AG09309 (cell line): ENCODE data around the genes LRRC7, LRRC40 and PTGER3.

DNA sequence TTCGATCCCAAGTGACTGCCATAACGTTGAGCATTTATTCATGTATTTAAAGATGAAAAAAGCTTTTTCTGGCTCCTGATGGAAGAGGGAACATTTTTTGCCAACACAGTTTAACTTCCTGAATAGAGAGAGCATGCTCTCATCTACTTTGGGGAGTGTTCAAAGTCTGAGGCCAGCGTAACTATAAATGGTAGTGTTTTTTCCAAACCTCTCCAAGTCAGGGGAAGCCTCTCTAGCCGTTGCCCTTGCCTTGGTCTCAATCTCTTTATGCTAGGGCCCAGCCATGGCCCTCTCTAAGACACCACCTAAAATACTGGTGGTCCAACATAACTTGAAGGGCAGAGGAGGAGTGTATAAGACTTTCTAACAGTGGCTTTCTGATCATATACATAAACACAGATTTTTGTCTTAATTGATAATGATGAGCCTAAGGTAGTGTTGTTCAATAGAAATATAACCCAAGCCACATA is 55.7 kb downstream of the GNG12 start:
- RRBS: no CpG with 5 or more reads among the region's 4 CpGs

- RRBS: no CpG with 5 or more reads among the region's 37 CpGs
Measured at GRCh38 chr1:67831748-67832680, 1.3 kb downstream of the GNG12 start.

DNA sequence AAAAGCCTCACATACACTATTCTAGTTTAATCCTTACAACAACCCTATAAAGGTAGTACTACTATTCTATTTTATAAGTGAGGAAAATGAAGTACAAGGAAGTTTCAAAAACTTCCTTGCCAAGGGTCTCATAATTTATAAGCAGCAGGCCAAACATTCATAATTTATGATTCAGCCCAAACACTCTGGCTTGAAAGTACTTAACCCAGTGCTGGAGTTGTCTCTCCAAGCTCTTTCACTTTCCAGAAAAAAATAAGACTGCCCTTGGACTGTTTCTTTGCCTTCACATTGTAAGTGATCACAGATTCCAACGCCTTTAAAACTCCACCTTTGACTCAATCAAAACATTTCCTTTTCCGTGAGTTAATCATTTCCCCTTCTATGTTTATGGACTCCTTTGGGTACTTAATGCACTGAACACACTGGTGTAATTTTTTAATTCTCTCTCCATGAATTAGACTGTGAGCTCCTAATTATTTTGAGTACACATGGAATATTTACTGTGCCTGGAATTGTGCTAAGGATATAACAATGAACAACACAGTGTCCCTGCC is 54.4 kb downstream of the WLS start:
- RRBS: no CpG with 5 or more reads among the region's 2 CpGs

- RRBS: no CpG with 5 or more reads among the region's 16 CpGs
Measured at GRCh38 chr1:68323020-68323759, 90.9 kb upstream of the WLS start.

GRCh38 chr1:68975408-68975883 is 478.6 kb upstream of the DEPDC1 start:
- RRBS: no CpG with 5 or more reads among the region's 3 CpGs

DNA sequence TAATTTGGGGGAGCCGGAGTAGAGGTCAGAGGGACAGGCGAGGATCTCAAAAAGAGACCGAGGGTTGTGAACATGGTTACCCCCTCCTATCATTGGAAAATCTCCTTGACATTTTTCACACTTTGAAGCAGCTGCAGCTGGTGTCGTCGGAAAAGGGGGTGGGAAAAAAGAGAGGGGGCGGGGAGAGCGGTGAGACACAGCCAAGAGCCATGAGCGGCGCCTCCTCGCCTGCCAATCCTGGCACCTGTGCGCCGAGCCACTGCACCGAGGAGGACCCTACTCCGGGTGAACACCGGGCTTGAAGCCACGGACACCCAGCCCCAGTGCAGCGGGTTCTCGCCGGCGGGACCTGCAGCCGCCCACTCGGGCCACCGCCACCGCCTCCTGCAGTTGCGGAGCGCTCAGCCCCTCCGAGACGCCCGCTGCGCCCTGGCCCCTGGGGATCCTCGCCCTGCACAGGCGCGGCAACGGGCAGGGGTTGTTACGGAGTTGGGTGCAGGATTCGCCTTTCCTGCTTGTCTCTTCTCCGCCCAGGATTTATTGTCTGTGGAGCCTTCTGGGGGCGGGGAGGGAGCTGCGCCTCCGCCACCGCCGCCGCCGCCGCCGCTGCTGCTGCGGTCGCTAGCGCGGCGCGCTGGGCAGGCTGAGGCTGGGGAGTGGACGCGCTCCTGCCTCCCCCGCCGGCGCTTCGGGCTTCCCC is at the start of gene LRRC7:
LRRC7 (plus strand) TSS at position 231 of the 700 bp plus-strand sequence.
- RRBS: 6% methylated on average over 6 of the region's 58 CpGs

DNA sequence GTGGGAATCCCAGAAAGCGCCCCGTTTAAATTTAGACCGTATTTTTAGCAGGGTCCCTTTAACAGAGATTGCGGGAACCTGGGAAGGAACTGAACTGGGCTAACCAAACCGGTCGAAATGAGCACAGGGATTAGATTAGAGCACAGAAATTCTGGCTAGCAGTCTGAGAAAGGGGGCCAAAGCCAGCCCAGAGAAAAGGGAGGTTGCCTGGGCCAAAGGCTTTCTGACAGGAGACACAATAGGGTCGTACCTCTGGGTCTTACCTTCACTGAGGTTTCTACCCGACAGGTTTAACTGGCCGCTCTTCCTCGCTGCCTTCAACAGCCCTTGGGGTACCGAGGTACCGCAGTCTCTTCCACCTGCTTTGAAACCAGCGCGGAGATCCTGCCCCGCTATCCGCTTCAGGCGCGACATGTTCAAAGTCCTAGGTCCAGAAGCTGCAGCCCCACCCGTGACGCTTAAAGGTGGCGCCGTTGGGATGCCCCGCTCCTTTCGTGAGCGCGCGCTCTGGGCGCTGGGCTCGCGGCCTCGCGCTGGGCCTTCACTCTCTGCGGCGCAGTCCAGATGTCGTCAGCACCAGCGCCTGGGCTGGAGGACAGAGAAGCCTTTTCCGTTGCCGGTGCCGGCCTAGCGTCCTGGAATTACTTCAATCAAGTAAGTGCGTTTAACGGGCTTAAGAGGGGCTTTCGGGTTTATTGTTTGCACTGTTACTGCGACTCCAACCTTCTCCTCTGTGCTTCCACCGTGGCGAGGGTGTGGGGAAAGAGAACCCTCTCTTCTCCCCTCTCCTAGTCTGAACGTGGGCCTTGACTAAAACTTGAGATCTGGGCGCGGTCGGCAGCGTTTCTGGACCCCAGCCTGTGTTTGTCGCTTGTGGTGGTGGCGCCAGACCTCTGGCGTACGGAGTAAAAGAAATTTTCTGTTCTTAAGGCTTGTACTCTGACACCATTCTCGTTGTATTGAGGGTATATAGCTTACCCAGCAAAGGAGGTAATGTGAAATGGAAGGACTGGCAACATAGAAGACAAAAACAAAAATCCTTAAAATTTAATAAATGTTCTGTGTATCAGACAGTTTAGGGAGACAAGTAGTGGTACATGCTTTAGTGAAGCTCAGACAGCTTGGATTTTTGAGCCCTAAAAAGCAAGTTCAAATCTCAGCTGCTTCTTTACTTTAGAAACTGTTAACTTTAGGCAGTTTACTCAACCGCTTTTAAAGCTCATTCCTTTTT is at the start of gene LRRC40:
LRRC40 (minus strand) TSS at position 453 of the 1,231 bp plus-strand sequence.
- RRBS: no CpG with 5 or more reads among the region's 57 CpGs

DNA sequence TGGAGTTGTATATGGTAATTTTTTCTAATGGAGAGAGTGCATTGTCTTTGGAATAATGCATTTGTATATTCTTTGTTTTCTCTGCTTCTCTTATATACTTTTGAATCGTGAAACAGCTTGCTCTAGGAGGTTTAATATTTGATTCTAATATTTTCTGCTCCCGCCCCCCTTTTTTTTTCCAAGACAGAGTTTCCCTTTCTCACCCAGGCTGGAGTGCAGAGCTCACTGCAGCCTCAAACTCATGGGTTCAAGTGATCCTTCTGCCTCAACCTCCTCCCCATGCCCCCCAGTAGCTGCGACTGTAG is 4.6 kb upstream of the LRRC40 start:
- RRBS: no CpG with 5 or more reads among the region's 3 CpGs

DNA sequence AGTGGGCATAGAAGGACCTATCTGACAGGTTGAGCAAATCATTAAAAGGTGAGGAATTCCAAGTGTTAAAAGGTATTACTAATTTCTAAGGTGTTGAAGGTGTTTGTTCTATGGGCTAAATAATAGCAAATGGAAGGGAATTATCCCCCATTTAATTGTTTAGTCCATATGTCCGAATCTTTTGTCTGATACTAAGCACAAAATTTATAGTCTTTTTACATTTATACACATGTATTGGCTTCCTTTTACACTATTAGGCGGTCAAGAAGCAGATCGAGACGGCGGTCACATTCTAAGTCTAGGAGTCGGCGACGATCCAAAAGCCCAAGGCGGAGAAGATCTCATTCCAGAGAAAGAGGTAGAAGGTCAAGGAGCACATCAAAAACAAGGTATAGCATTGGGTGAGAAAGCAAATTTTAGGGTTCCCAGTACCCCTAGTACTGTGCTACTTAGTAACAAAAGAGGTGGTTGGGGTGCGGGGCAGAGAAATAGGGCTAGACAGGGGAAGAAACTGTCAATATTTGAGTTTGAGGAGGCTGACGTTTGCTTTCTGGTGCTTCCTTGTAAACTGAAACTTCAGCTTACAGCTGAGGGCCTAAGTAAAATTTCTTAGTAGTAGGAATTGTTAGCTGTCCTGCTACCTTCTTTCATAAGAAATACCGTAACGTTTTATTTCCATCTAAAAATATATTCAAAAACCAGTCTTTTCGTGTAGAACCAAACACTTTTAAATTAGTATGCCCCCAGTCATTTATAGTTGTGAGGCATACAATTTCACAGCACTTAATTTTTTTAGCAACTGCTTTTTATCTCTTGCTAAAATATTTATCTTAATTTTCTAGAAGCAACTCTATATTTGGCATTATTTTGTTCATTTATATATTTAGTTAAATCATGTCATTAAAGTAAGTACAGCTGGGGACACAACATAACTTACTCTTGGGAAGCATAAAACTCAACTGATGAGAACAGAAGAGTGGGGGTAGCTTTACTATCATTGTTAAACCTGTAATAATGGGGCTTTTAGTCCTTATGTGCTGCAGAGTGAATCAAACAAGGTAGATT is 23.6 kb downstream of the SRSF11 start:
- RRBS: no CpG with 5 or more reads among the region's 14 CpGs

DNA sequence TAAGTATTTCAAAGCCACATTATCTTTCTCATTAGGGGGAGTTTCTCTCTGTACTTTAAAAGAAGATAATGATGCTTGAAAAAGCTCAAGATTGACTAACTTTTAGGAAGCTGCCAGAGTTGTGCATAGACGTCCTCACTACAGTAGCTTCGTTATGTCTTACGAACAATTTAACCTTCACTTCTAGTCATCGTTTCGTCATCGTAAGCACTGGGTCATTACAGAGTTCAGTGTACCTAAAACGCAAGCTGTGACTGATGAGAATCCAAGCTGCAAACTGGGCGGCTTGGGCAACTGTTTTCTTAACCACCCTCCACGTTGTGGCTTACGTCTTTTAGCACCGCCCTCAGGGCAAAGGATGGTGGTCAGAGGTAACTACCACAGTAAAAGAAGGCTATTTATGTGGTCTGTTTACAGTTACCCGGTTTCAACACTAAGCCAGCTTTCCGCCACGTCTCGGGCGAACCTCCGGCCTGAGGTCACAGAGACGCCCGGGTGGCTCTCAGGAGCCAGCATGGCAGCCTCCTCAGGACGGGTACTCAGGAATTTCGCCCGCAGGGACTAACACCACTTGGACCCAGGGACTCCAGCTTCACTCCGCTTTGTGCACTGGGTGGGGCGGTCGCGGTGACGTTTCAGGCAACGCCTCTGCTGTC is 447 bp upstream of the CTH start:
- RRBS: no CpG with 5 or more reads among the region's 28 CpGs

DNA sequence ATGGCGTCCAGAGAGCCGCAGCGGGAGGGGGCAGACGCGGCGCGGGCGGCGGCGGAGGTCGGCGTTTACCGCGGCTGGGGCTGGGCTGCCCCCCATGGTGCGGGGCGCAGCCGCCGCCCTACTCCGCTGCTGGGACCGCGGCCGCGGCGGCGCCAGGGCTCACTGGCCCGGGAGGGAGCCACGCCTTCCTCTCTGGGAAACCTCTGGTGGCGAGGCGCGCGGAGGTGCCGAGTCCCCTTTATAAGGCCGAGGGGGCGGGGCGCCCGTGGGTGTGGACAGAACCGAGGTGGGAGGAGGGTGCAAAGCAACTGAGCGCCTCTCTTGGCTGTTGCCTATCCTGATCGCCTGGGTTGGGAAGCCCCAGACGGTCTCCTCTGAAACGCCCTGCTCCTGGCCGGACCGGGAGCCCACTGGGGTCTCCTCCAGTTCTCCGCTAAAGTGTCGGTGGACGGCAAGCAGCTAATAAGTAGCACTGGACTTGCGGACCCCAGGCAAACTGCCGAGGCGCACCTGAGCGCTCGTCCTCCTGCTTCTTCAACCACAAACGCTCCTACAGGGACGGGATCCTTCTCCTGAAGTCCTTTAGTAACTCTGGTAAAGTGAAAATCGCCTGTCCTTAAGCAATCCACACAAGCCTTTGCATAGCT is at the start of gene PTGER3:
PTGER3 (minus strand) TSS at position 216 of the 647 bp plus-strand sequence.
- RRBS: no CpG with 5 or more reads among the region's 54 CpGs

DNA sequence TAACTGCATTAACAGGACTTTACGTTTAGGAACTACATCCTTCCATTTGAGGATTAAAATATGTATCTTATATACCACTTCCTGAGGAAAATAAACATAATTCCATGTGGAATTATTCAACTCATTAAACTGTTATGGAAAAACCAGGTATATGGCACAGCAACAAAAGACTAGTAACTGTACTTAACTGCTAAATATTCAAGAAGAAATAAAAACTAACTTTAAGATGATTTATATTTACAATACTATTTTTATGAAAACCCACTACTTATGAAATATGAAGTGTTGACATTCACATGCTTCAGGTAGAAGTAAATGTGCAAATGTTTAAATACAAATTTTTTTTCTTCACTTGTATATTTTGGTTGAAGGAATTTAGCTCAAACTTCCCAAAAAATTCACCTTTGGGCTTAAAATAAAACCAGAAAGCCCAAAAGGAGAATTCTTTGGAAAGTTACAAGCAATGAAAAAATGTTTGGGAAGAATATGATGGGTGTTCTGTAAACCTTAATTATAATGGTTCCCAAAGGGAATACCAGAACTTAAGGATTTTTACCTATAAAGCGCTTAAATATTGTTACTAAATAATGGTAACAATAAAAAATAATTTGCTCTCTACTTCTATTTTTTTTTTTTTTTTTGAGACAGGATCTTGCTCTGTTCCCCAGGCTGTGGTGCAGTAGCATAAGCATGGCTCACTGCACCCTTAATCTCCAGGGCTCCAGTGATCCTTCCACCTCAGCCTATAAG is 13.4 kb downstream of the ZRANB2 start:
- RRBS: no CpG with 5 or more reads among the region's 2 CpGs

DNA sequence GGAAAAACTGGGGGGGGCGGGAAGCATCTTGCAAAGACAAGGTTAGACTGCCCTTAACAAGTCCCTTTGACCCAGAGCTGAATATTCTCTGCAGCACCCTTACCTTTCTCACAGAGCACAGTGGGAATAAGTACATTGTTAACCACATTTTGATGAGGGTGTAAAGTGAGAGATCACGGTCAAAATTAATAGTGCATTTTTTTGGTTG is 275.7 kb downstream of the NEGR1 start:
- RRBS: no CpG with 5 or more reads among the region's 2 CpGs

DNA sequence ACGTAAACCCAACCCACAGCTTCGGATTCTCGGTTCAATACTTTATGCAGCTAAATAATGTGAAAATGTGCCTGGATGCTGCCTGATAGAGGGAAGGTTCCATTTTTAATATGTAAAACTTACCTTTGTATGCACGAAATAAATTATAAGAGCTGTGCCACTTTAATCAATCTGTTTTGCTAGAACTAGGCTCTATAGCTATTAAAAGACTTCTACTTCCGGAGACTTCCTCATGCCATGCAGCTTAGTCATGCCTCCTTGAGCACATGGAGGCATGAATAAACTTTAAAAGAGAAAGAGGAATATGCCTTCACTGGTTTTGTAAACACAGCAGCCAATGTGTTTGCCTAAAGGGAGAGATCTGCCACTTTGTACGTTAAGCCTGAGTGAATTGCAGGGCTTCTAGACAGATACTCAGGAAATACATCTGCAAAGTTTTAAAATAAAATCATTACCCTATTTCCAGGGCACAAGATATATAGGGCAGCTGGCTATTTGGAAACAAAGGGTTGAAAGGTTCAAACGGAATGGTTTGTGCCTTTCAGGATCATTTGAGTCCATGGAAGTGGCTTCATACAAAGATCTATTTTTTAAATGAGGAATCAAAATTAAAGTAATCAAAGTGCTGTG is 604.6 kb downstream of the LRRIQ3 start:
- RRBS: no CpG with 5 or more reads among the region's 7 CpGs

DNA sequence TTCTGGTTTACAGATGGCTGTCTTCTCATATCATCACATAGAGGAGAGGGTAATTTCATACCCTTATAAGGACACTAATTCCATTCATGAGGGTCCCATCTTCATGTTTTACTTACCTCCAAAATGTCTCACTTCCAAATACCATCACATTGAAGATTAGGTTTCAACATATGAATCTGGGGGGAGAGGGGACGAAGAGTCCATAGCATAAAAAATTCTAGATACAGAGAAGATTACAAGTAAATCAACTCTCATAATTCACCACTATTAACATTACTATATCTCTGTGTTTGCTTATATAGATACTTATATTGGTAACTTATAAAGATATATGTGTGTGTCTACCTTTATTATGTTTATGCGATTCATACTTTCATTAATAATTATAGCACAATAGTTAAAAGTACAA is 88.9 kb downstream of the TYW3 start:
- RRBS: no CpG with 5 or more reads among the region's 2 CpGs

DNA sequence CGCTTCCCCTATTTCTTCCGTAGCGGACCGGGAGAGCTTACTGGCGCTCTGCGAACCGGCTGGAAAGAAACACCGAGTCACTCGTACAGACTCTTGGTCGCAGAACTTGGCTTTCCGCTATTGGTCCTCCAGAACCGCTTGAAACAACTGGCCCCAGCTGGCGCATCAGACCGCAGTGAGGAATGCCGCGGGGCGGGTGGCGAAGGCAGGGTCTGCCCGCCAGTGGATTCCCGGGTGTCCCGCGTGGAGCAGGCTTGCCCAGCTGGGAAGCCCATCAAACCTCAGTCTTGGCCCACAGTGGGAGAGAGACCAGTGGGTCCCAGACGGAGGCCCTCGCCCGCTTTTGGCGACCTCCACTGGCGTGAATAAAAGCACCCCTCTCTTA is 4.0 kb upstream of the LHX8 start:
- RRBS: 16% methylated on average over 4 of the region's 27 CpGs

DNA sequence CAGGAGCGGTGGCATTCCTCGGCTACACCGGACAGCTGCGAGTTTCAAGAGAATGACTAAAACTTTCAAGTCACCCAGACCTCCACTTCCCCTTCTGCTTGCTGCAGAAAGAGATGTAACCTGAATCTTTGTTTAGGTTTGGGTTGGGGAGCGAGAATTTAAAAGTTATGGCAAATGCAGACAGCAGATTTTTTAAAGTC is 334 bp upstream of the LHX8 start:
- RRBS: no CpG with 5 or more reads among the region's 5 CpGs

- RRBS: no CpG with 5 or more reads among the region's 28 CpGs
Measured at GRCh38 chr1:75375444-75376498, 235.1 kb downstream of the SLC44A5 start.

- RRBS: no CpG with 5 or more reads among the region's 3 CpGs
Measured at GRCh38 chr1:75789631-75790668, 3.9 kb downstream of the RABGGTB start.

- RRBS: no CpG with 5 or more reads among the region's 5 CpGs
Measured at GRCh38 chr1:76294511-76294941, 220.0 kb downstream of the ST6GALNAC3 start.